ENCODE measurements around the gene RAB33A.

- PRO-cap: no peak
Measured at GRCh38 chrX:123216804-123217582, 32.9 kb downstream of the GRIA3 start.

DNA sequence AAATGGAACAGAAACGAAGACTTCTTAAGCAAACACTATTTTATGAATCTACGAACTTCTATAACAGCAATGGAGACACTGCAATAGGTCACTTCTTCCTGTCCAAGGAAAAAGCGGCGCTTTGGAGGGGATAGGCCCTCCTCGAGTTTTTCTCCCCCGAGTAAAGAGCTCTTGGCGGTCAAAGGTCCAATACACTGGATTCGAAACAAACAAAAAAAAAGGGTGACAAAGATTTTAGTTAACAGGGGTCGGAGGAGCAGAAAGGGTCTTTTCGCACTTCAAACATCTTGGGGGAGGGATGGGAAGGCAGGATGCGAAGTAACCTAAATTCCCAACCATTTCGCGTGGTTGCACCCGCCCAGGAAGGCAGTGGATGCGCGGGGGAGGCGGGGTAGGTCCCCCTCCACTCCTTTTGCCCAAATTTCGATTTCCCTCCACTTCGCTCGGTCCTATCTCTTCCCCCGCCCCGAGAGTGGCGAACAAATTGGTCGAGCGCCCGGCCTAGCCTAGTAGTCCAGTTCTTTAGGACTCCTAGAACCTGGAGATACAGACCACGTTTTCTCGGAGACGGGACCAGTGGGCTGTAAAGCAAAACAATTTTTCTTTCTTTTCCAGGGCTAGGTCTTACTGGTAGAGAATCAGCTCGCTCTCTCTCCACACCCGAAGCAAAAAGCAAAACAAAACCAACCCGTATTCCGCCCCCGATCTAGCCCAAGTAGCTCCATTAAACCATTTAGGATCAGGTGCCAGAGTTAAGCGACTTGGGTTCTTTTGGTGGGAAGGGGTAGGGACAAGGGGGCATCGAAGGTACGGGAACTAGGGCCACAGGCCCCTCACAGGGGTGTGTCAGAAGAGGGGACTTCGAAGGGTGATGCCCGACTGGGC is 2.1 kb upstream of the STAG2 start:
- PRO-cap: no peak

DNA sequence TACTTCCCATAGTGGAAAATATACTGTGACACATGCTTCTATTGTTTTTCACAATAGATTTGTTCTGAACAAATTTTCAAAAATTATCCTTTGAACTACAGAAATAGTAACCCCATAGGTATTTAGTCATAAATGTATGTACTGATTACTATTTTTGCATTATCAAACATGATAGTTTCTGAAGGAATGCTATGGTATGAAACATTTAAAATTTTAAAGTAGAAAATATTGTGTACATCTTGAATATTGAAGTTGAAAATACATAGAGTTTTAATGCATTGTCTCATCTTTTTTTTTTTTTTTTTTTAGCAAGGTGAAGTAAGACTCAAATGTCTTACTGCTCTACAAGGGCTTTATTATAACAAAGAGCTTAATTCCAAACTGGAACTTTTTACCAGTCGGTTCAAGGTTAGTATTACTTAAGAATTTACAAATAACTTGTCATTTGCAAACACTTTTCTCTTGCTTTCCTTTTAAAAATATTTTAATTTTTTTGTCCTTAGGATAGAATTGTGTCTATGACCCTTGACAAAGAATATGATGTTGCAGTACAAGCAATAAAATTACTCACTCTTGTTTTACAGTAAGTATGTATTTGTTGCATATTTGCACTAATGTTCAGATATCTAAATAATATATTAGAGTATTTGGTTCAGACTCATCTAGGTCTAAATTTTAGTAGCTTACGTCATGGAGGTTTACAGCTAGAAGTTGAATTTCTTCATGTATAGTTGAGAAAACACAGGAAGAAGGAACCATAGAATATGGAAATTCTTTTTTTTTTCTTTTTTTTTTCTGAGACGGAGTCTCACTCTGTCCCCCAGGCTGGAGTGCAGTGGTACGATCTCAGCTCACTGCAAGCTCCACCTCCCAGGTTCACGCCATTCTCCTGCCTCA is 89.6 kb downstream of the STAG2 start:
- PRO-cap: no peak

DNA sequence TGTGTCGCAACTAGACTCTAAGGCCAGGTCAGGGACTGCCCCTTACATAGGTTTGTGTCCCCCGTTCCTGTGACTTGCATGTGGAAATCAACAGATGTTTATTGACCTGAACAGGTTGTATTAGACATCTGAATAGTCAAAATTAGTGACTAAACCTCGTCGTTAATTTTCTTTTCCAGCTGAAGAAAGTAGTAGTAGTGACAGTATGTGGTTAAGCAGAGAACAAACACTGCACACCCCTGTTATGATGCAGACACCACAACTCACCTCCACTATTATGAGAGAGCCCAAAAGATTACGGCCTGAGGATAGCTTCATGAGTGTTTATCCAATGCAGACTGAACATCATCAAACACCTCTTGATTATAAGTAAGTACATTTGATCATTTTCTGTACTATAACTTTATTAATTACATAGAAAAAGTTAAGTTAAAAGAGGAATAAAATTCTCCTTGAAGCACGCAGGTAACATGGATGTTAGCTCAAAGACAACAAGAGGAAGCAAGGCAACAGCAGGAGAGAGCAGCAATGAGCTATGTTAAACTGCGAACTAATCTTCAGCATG is 129.0 kb downstream of the STAG2 start:
- PRO-cap: no peak

DNA sequence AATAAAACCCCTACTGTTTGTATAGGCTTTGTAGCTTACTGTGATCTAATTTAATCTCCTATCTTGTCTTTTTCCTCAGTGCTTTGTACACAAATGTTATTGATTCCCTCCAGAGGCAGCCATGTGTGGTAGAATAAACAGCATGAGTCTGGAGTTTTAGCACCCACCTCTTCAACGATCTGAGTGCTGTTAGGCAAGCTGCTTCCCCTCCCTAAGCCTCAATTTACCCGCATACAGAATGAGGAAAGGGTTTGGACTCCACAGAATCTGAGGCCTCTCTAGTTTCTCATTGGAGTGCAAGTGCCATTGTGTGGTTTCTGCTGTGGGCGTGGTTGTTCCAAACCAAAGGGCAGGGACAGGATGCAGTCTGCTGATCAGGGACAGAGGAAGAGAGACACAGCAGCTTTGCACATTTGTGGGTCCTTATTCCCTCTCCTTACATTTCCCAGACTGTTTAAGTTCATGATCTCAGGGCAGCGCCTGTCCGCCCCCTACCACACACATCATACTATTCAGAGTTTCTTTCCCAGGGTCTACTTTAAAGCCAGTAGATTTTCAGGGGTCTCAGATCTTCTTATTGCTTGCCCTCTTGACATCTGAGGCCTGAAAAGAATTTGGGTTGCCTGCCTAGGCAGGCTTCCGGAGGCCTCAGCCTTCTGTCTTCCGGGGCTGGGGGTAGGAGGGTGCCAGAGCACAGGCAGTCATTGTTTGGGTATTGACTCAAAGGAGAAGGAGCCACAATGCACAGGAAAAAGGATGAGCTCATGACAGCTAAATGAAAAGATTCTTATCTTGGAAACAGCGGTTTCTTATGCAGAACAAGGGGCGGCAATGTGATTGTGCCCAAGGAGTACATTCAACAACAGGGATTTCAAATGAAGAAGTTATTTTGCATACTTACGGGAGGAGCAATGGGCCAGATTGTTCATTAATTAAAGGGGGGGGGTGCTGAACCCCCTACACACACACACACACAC is 114.8 kb upstream of the TEX13D start:
- PRO-cap: no peak

DNA sequence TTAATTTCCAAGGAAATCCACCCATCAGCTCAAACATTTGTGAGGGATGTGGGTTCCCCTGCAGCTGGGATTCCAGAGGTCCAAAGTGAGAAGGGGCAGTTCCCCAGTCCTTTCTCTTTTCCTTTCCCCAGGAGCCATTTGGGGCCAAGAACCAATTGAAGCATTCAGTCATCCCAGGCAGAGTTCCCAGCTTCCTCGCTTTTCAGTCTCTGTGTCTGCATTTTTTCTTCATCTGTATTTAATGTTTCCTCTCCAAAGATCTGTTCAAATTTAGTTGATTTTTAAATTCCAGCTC is 267.5 kb downstream of the DCAF12L2 start:
- PRO-cap: no peak

GRCh38 chrX:126110067-126110310 is 56.1 kb downstream of the DCAF12L2 start:
- PRO-cap: no peak

GRCh38 chrX:126580951-126581569 is 28.4 kb upstream of the DCAF12L1 start:
- PRO-cap: no peak

DNA sequence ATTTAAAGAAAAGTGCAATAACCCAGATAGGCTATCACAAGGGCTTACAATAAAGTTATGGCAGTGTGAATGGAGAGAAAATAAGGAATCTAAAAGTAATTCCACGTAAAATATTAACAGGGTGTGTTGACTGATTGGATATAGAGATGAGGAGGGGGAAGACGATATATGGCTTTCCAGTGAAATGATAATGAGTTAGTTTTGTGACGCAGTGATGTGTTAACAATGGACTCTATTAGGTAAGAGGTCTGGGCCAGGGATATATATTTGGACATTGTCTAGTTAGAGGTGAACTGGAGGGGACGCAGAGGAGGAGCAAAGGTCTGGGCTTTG is 534 bp upstream of the OCRL start:
- PRO-cap: no peak

GRCh38 chrX:129776667-129777689 is 2.8 kb upstream of the SASH3 start:
- PRO-cap: no peak

DNA sequence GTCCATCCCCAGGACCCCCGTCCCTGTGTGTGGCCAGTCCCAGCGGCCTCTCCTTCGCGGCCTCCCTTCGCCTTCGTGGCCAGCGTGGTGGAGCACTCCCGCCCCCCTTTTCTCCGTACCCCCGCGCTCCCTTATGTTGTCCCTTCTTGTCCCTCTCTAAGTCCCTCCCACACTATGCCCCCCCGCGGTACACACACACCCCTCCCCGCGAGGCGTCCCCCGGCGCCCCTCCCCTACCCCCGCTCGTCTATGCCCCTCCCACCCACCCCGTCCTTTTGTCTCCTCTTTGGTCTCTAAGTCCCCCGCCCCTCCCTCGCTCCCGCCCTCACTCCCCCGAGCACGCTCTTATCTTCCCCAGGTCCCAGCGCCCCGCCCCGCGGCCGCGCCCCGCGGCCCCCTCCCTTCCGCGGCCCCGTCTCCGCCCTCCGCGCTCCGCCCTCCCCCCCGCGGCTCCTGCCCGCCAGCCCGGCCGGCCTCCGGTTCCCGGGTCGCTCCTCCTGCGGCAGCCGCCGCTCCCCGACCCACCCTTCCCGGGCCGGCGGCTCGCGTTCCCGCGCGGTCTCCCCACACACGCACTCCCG is 26.2 kb downstream of the UTP14A start:
- PRO-cap: no peak

DNA sequence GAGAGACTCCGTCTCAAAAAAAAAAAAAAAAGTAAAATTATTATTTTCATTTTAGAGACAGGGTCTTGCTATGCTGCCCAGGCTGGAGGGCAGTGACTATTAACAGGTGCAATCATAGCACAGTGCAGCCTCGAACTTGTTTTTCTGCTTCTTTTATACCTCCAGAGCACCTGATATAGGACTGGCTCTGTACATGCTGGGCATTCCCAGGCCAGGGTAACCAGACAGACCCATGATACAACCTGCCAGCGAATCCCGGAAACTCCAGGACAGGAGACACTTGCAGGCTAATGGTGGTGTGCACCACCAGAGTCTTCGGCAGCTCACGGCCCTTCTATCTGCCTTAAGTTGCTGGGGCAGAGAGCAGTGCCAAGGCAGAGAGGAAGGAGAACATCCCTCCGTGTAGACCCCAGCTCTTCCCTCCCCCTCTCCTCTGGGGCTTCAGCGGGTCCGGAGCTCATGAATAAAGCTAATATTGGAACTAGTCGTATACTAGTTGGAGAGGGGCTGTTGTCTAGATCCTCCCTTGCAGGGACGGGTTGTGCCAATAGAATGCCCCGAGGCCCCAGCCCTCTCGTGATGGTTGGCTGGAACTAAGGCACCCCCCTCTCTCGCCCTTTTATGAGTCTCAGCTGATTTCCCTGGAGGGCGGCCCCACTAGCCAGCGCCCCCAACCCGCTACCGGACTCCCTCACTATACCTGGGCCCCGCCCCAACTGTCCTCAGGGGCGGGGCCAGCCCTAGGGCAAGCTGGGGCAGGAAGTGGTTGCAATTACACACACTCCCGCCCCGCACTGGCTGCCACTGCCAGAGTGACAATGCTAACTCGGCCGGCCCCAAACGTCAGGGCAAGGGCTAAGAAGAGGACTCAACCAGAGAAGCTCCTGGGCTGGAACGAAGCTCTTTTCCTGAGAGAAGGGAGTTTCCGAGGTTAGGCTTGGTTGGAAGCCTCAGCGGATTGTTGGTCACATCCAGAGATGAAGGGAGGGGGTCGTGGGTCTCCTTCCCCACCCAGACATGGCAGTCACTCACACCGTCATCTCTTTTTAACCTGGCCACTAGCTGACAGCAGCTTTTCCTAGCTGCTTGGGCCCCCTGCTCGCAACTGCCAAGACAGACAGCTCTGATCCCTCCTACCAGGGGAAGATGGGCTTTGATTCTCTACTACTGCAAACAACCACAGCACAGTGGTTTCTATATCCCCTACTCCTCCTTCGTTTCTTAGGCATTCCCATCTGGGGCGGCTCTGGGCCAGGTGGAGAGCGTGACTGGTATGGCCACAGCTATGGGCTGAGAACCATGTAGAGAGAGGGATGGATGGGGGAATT is 21.3 kb upstream of the BCORL1 start:
- PRO-cap: unidirectional peak, plus-strand start at position 839 of the sequence

- PRO-cap: bidirectional peak, plus-strand start at chrX:129984395, minus-strand start at chrX:129984247
Measured at GRCh38 chrX:129983861-129985091, 1.8 kb downstream of the BCORL1 start.

DNA sequence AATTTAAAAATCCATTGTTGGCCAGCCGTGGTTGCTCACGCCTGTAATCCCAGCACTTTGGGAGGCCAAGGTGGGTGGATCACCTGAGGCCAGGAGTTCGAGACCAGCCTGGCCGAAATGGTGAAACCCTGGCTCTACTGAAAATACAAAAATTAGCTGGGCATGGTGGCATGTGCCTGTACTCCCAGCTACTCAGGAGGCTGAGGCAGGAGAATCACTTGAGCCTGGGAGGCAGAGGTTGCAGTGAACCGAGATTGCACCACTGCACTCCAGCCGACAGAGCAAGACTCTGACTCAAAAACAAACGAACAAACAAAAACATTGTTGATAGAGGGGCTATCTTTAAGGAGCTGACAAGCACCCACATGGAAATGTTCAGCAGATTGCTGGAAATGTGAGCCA is 46.2 kb downstream of the ELF4 start:
- PRO-cap: no peak

DNA sequence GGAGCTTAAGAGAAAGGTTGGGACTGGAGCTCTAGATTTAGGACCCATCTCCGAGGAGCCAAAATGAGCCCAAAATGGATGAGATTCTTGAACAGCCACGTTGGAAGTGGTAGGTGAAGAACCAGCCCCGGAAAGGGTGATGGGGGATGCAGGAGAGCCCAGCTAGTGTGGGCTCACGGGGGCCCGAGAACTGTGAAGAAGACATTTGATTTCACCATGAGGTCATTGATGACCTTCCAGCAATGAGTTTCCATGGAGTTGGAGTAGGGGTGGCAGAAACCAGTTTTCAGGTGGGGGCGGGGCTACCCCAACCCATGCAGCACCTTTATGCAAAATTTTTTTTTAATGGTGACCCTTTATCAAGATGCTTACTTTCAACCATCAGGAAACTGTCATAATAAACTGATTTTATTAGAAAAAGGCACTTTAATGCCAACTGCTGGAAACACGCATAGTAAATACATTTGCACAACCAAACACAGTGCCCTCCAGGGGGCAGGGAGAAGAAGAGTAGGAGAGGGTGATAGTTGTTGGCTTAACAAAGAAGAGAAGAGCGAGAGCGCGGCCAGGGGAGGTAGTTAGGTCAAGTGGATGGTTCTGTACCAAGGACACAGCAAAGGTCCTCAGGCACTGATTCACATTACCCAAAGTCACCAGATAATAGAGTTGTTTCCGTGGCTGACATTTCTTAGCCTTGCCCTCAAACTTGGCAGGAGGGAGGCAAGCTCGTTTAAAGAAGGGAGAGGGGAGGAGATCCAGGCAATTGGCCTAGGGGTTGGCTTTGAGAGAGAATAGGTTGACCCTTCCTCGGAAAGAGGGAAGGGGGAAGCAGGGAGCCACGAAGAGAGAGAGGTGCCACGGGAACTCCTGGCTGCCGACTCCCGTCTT is 45.5 kb downstream of the ELF4 start:
- PRO-cap: no peak

- PRO-cap: no peak
Measured at GRCh38 chrX:130070977-130072177, 38.9 kb downstream of the ELF4 start.

GRCh38 chrX:130072243-130072708 is 38.0 kb downstream of the ELF4 start:
- PRO-cap: no peak

- PRO-cap: no peak
Measured at GRCh38 chrX:130091854-130092746, 18.2 kb downstream of the ELF4 start.

DNA sequence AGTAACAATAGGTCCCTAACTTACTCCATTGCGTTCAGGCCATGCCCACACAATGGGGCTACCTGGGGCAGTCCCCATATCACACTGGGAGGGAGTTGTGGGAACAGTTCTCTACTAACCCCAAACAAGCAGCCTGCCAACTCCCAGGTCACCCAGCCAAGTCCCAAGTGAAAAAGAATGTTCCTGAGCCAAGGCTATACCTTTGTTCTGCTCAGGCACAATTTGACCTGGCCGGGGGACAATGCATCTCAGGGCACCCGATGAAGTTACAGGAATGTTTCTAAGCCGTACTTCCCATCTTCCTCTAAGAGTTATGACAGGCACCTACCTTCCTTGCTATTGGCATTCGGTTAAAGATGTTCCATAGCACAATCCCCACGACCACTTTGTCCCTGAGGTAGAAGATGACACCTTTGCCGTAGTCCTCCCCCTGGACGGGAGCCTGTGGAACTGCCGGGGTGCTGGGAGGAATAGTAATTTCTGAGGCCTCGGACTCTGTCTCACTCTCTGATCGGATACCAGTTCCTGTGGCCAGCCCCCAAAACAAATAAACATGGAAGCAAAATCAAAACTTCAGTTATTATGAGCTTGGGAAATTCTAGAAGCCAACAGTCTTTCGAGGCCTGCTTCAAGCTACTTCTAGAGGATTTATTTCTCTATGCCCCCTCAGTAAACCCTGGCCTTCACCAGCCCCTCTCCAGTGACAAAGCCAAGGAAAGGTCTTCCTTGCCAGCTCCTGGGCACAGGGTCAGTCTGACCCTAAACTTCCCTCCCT is 19.5 kb upstream of the ELF4 start:
- PRO-cap: no peak

GRCh38 chrX:130171574-130172098 is at the start of gene RAB33A:
TSS of gene RAB33A (plus strand) at chrX:130171962.
- PRO-cap: unidirectional peak, plus-strand start at chrX:130171733